REH cell (cell line): ENCODE results near the gene KLHL25.

- PRO-cap, result no peak
Measured at GRCh38 chr15:84643372-84644325, 10.4 kb downstream of the WDR73 start.

DNA sequence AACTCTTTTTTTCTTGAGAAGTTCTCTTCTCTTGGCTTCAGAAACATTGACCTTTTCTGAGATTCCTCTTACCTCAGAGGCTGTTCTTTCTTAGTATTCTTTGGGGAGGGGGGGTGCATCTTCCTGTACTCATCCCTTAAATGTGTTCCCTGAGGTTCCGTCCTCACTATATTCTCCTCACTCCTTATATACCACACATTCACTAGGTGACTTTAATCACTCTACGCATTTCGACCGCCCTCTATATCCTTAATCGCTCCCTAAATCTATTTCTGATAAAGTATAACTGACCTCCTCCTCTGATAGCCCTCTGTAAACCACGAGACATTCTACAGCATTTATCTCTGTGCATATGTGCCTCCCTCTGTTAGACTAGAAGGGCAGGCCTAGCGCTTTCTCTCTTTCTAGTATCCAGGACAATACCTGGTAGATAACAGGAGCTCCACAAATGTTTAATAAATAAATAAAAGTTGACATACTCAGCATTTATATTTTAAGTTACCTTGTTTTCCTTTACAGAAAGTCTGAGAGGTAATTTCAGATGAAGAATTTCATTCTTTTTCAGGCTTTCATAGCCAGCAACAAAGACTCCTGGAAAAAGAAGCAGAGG lies 1.8 kb downstream of the WDR73 start:
- PRO-cap, result no peak

DNA sequence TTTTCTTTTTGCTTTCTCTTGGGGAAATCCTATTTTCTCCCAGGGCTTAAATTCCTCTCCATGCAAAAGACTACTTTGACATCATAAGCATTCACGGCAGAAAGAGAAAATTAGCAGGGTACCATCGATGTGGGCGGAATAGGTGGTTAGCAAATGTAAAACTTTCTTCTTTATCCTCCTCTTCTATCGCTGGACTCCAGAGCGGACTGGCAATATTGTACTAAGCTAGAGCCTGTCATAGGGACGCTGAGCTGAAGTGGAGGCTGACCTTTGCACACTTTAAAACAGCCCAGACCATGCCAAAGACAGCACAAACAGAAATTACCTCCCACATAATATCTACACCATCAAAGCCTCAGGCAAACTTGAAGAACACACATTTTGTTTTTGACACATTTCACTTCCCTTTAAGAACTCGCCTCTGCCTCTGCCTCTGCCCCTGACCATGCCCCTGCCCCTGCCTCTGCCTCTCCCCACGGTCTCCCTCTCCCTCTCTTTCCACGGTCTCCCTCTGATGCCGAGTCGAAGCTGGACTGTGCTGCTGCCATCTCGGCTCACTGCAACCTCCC lies 13.9 kb upstream of the NMB start:
- PRO-cap, result no peak

- PRO-cap, result no peak
Measured at GRCh38 chr15:84800196-84800805, 16.9 kb upstream of the ALPK3 start.

DNA sequence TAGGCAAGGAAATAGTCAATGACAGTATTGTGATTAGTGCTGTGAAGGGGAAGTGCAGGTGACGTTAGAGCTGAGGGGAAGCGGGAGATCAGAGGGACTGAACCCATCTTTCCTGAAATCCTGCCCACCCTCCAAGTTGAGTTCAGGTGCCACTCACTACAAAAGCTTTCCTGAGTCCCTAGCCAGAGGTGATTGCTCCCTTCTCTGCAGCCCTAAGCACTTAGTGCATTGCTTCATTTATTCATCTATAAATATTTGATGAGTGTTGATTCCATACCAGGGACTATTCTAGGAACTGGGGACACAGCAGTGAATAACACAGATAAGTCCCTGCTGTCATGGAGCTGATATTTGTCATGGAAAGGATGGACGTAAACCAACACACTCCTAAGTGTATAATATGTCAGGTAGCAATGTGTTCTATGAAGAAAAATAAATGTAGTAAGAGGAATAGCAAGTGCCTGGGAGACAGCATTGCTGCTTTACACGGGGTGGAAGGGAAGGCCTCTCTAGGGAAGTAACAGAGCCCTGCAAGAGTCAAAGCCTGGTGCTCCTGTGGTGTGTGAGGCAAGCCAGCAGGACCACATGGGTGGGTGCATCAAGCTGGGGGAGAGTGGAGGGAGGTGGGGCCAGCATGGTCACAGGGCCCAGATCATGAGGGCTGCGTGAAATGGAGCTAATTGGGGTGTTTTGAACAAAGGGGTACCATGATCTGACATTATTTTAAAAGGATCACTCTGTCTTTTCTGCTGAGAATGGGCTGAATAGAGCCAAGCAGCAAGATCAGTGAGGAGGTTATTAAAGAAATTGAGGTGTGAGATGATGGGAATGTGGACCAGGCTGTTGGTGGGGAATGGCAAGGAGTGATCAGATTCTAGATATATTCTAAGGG lies 18.7 kb downstream of the ALPK3 start:
- PRO-cap, result no peak

- PRO-cap, result no peak
Measured at GRCh38 chr15:84992335-84993162, 10.9 kb downstream of the PDE8A start.

- PRO-cap, result no peak
Measured at GRCh38 chr15:85032705-85033394, 51.2 kb downstream of the PDE8A start.

GRCh38 chr15:85039092-85039990 lies 57.7 kb downstream of the PDE8A start:
- PRO-cap, result no peak

GRCh38 chr15:85103596-85104364 lies 122.1 kb downstream of the PDE8A start:
- PRO-cap, result no peak

- PRO-cap, result no peak
Measured at GRCh38 chr15:85346689-85347094, 33.7 kb upstream of the AKAP13 start.

DNA sequence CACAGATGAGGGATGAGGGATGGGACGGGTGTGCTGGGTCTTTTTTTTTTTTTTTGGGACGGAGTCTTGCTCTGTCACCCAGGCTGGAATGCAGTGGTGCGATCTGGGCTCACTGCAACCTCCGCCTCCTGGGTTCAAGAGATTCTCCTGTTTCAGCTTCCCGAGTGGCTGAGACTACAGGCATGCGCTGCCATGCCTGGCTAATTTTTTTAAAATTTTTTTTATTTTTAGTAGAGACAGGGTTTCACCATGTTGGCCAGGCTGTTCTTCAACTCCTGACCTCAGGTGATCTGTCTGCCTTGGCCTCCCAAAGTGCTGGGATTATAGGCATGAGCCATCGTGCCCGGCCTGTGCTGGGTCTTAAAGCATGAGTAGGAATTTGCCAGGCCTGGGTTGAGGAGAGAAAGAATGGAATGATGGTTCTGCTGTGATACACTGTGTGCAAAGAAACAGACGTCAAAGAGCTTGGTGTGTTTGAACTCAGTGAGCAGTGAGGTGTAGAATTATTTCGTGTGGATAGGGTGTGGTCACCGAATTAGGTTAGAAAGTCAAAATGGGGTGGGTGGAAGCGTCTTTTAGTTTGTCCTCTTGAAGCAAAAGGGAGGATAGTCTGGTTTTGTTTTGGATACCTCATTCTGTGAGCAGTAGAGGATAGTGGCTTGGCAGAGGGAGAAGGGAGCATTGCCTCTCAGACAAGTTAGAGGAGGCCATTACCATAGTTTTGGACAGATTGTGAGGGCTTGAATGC lies 27.0 kb downstream of the AKAP13 start:
- PRO-cap, result no peak

DNA sequence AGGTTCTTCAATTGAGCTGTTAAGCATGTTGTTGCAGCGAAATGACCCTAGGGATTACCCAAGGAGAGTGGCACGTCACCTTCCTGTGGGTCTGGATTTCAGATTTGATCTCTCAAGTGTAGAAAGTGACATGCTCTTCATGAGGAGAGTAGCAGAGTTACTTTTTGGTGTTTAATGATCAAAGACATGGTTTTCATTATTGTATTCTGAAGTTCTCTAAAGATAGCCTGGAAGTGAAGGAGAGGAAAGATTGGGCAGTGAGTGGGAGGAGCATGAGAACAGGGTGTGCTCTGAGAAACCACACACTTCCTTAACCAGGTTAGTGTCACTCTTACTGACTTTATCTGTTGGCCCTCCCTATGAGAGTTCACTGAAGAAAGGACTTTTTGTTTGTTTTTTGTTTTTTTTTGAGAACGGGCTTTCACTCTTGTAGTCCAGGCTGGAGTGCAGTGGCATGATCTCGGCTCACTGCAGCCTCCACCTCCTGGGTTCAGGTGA lies 153.7 kb downstream of the AKAP13 start:
- PRO-cap, result no peak

DNA sequence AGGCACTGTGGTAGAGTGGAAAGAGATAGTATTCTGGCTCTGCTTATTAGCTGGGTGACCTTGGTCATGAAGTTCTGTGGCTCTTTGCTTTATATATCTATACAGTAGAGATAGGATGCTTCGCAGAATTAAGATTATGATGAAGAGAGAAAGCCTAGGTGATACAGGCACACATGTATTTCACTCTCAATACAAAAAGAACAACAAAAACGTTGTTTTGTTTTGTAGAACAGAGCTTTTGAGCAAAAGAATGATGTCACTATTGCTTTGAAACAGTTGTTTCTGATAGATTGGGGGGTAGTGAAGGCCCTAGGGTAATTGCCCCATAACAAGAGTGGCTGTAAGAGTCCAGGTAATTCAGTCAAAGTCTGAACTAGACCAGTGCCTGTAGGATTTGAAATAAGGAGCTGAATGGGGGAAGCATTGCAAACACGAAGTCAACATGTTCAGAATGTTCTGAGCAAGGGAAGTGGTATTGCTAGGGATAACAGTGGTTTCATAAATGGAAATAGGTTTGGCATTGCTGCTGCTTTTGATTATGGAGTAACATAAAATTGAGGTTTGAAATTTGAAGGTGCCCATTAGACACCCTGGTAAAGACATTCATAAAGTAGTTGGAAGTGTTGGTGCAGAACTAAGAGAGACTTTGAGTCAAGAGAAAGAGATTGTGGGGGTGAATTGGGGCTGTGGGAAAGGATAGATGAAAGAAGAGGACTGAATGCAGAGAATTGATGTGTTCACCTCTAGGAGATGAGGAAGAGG lies 188.4 kb downstream of the AKAP13 start:
- PRO-cap, result no peak

- PRO-cap, result no peak
Measured at GRCh38 chr15:85619907-85620655, 174.6 kb downstream of the KLHL25 start.

GRCh38 chr15:85640033-85640534 lies 154.6 kb downstream of the KLHL25 start:
- PRO-cap, result no peak

DNA sequence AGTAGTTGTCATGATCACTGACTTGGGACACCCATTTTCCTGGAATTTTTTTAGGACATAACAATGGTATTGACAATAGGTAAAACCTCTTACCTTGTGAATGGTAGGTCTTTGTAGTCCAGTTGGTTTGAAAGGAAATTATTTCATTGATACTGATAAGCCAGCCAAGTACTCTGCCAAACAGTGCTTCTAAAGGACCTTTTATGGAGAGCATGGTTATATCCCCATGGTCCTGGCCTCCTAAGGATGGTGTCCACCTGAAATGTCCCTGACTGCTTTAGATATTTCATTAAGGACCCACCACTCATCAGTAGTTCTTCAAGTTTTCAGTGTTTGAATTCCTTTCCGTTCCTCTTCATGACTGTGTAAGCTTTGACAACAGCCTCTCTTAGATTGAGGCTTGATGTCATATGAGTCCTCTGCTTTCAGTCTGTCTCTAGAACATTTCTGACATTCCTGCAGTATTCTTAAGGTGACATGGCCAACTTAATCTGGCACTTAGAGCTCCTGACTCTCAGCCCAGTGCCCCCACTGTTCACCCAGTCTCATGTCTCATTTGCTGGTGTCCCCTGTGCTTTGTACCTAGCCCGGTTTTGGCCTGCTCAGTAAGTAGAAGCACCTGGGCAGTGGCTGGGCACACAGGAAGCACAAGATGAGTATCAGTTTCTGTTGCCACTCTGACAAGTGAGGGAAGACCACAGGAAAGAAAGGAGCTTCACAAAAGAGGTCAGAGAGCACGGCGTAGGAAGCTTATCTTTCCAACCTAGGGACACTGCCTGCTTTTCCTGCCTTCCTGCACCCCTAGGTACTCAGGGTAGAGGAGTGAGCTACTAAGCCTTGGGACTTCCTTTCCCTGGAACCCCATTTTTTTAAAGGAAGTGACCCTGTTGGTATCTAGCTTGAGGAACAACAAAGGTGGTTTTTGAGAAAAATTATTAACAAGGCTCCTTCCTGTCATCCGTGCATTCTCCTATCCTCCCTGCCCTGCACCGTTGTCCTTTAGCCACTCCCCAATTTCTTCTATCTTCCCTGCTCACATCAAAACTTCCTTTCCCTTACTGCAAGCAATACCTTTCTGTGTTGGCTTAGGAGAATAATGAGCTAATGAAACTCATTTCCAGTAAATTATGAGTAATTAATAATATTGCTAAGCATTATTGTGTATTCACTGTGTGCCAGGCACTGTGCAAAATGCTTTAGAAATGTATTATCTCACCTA lies 103.2 kb downstream of the KLHL25 start:
- PRO-cap, result no peak

DNA sequence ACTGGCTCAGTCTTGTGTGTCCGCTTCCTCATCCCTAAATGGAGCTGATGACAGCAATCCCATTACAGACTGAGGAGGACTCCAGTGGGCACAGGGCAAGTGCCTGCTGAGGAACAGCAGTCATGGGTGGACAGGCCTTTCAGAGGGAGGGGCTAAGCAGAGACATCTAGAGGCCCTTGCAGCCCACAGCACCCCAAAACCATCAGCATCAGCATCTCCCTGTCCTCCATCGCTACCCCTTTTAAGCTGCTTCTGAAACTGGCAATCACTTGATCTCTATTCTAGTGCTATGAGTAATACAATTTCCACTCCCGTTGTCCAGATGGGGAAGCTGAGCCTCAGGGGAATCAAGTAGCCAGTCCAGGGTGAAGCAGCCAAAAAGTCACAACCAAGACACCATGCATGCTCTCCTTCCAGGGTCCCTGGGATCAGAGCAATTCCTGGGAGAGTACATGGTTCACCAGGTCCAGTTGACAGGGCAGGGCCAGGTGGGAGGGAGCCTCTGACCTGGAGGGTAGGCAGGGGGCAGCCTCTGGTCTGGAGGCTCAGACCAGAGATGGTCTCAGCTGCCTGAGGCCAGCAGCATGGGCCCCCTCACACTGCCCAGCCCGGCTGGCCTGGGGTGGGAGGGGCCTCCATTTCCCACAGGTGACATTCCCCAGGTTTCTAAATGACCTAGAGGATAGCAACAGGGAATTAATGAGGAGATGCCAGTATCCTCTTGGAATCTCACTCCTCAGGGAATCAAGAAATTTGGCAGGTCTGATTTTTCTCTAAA lies 30.0 kb downstream of the KLHL25 start:
- PRO-cap, result no peak

DNA sequence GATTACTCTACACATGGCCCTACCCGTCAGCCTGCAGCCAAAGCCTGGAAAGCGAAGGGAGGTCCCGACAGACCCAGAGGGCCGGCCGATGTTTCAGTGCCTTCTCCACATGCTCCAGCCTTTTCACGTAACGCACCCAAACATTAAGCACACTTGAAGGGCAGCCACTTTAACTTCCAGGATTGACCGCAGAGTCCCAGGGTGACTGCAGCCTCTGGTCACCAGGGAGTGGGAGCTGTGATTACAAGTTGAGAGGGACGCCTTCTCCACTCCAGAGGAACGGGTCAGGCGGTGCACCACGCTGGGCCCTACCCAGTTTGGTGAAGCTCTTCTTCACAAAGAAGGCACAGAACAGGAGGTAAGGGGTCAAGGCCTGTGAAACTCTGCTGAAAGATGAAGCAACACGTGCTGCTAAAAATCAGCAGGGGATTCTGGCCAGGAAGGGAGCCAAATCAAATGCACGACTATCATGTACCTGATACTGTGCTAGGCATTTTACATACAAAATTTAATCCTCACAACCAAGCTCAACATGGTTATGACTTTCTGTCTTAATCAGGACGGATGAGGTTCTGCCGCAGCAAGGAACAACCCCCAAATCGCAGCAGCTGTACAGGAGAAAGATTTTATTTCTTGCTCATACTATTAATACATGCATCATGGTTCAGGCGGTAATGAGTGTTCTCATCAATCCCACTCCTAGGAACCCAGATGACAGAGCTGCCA lies 17.1 kb downstream of the KLHL25 start:
- PRO-cap, result no peak

GRCh38 chr15:85792468-85793265 lies 2.1 kb downstream of the KLHL25 start:
- PRO-cap, result no peak

DNA sequence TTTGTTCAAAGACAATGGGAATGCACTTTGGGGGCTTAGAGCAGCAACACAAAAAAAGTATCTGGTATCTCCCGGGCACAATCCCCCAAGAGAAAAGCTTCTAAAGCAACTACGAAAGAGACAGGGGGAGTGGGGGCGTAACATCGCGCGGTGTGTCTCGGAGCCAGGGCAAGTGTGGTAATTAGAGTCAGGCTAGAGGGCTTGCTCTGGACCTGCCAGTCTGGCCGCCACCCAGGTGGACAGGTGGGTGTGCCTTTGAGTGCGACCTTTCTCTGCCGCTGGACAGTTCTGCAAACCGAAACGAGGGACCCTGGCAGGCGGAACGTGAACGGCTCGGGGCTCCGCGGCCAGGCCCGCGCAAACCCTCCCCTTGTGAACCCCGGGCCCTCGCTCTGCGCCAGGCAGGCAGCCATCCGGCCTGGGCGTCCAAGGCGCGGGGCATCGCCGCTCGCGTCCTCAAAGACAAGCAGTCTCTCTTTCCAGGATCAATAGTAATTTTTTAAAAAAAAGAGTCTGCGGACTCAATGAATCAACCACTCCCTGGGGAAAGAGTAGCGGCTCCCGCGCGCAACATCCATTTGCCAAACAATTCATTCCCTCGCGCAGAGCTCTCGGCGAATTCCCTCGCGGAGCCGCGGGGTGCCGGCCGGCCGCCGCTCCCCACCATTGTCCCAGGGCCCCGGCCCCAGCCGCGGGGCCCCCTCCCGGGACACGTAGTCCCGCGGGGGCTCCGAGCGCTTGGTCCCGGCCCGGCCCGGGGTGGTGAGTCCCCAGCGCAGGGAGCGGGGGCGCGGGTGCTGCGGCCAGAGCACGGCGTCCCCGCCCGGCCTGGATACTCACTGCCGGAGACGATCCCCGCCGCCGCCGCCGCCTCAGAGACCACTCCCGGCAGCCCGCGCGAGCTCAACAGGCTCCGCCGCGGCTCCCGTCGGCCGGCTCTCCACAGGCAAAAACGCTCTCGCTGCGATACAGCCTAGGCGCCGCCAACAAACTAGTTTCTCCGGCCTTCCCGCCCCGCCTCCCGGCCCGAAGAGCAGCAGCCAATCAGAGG lies at the start of gene KLHL25:
TSS of gene KLHL25 (minus strand) at position 1,000 of the 1,051 bp plus-strand sequence.
- PRO-cap, result bidirectional peak, plus-strand start at position 412 of the sequence, minus-strand start at position 378 of the sequence; unidirectional peak, minus-strand start at position 841 of the sequence; unidirectional peak, minus-strand start at position 963 of the sequence